ENCODE measurements around a stretch of chr2.

DNA sequence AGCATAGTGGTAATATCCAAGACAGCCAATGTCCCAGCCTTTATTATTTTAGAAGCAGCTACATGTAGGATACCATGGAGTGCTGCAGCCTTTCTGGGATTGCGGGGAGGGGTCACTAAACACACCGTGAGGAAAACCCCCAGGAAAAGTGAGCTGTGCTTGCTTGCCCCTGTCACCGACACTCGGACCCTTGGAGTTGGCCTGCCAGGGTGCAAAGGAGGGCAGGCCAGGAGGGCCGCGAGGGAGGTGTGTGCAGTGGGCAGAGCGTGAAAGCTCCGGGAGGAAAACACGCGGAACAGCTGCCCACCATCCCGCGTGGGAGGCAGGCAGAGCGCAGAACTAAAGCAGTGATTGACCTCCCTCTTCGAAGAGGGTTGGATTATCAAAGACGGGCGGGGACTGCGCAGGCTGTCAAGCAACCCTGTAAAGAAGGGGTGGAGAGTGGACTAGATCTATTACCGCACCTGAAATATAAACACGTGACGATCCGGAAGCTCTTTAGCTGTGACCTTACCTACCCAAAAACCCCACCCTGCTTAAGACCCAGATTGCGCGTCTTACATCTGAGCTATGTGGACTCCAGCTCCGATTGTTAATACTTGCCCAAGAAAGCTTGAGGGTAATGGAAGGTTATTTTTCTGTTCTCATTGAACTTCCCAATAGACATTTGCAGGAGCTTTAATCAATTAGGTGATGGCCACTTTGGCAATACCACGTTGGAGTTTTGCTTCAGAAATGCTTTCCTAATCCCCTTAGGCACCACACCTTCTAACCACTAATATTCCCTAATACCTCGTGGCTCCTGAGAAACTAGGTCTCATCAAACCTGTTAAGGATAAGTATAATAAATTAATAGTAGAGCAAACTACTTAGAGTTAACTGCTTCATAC, 812 bp upstream of the MAP4K3 start:
- PRO-cap = no peak

- PRO-cap = no peak
Observed at GRCh38 chr2:40381928-40382482, 69.9 kb downstream of the SLC8A1 start.

- PRO-cap = no peak
Observed at GRCh38 chr2:40402363-40403202, 49.3 kb downstream of the SLC8A1 start.

GRCh38 chr2:41914084-41914617, 133.7 kb upstream of the PKDCC start:
- PRO-cap = no peak

DNA sequence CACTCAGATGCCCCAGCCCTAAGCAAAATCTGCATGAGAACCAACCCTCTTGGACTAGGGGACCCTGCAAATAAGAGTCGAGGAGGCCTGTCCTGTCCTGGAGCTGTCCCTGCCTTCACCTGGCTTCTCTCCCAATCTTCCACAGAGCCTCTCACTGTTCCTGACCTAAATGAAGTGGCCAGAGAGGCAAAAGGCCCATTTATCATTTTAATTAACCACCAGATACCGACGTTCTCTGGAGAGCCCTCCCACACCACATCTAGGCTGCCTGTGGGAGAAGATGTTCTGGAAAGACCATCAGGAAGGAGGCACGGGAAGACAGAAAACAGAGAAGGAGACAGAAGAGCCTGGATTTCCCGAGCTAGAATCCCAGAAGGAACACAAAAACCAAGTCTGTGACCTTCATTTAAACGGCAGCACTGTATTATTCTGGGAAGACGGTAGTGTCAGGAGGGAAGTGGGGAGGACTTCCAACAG, 120.6 kb upstream of the PKDCC start:
- PRO-cap = no peak

GRCh38 chr2:42051397-42052568, 4.0 kb downstream of the PKDCC start:
- PRO-cap = no peak

GRCh38 chr2:42060649-42060955, 12.8 kb downstream of the PKDCC start:
- PRO-cap = no peak

- PRO-cap = no peak
Observed at GRCh38 chr2:42141167-42141598, 28.0 kb upstream of the EML4 start.

DNA sequence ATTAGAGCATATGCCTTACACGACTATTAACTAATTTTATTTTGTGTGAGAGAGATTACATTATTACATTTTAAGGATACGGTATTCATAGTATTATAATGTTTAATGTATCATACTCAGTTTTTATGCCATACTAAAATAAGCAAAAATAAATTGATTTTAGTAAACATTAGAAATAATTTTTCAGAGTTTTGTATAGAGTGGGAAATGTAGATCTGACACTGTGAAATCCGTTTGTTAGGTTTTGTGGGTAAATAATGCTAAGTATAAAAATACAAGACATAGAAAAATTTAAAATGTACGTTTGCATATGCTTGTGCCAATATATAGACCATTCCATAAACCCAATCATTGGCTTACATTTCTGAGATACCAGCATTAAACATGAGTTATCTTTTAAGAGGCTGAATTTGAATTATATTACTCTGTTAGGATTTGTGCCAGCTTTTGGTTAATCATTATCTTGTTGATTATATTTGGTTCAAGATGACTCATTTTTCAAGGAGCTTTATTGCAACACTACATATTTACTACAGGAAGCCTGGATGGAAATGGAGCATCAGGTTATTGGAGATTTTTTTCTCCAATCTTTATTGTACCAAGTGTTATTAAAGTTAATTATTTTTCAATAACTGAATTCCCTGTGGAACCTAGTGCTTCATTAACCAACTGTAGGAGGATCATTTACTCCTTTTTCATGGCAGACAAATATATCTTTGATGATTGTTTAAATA, 26.3 kb downstream of the EML4 start:
- PRO-cap = no peak

DNA sequence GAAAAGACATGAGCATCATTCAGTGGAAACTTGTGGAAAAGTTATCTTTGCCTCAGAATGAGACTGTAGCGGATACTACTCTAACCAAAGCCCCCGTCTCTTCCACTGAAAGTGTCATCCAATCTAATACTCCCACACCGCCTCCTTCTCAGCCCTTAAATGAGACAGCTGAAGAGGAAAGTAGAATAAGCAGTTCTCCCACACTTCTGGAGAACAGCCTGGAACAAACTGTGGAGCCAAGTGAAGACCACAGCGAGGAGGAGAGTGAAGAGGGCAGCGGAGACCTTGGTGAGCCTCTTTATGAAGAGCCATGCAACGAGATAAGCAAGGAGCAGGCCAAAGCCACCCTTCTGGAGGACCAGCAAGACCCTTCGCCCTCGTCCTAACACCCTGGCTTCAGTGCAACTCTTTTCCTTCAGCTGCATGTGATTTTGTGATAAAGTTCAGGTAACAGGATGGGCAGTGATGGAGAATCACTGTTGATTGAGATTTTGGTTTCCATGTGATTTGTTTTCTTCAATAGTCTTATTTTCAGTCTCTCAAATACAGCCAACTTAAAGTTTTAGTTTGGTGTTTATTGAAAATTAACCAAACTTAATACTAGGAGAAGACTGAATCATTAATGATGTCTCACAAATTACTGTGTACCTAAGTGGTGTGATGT, 31.1 kb downstream of the COX7A2L start:
- PRO-cap = no peak

GRCh38 chr2:42652177-42652696, 83.8 kb downstream of the MTA3 start:
- PRO-cap = no peak

GRCh38 chr2:43026380-43026691, 200.1 kb downstream of the ZFP36L2 start:
- PRO-cap = no peak

- PRO-cap = no peak
Observed at GRCh38 chr2:43071157-43071583, 155.2 kb downstream of the ZFP36L2 start.

GRCh38 chr2:43086918-43087371, 139.5 kb downstream of the ZFP36L2 start:
- PRO-cap = no peak

GRCh38 chr2:43136643-43137468, 89.5 kb downstream of the ZFP36L2 start:
- PRO-cap = no peak

DNA sequence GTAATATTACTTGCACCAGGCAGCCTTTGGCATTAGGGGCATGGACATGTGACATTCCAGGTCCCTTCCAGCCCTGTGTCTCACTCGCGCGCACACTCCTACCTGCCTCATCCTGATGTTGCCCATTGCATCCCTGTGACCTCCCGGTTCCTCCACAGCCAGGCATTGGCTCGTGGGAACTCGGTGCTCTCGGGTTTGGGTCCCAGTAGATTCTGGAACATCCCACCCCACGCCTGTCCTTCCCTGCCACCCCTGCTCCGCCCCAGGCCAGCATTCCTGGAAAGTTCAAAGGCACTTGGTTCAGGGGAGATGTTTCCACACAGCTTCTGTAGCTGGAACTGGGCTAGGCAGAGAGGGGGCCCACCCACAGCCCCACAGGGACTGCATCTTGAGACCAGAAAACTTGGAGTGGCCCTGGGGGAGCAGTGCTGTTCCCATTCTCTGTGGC, 69.0 kb downstream of the ZFP36L2 start:
- PRO-cap = no peak

DNA sequence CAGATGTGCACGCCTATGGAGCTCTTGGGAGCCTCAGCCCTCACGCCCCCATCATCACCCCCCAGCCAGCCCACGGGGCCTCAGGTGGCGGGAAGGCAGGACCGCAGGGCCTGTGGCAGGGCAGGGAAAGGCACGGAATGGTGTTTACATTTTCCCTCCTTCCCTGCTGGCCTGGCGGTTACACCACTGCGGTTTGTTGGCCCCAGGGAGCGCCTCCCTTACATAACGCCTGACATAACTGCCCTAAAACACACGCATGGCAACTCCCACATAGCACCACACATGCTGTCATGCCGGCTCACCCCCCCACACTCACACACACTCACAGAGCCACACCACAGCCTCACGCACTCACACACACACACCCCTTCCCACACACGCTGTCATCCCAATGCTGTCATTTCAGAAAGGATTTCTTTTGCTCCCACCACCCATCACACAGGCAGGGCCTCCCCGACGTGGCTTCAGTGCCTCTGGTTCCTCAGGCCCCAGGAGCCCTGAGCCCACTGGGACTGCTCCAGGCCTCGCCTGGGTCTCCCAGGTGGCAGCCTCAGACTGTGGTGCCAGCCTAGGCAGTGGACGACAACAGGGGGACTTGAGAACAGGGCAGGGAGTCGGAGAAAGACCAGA, 15.7 kb downstream of the ZFP36L2 start:
- PRO-cap = no peak

- PRO-cap = no peak
Observed at GRCh38 chr2:43219359-43219653, 7.1 kb downstream of the ZFP36L2 start.

- PRO-cap = unidirectional peak, minus-strand start at chr2:43221959; unidirectional peak, minus-strand start at chr2:43222016
Observed at GRCh38 chr2:43221624-43222364, 4.6 kb downstream of the ZFP36L2 start.

DNA sequence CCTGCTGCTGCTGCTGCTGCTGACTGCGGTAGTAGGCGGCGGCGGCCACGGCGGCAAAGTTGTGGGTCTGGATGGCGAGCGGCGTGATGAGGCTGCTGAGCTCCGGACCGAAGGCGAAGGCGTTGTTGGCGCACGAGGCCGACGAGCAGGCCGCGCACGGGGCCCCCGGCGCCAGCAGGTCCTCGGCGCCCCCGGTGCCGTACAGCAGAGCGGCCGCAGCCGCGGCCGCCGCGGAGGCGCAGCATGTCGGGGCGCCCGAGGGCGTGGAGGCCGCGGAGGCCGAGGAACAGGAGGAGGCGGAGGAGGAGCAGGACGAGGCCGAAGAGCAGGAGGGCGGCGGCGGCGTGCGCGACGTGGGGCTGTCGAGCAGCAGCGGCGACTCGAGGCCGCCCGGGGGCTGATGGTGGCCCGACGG, 1.8 kb downstream of the ZFP36L2 start:
- PRO-cap = no peak

Data from neural crest cell (in vitro differentiated cells).